LUHMES (cell line): ENCODE measurements around a stretch of chr16.

DNA sequence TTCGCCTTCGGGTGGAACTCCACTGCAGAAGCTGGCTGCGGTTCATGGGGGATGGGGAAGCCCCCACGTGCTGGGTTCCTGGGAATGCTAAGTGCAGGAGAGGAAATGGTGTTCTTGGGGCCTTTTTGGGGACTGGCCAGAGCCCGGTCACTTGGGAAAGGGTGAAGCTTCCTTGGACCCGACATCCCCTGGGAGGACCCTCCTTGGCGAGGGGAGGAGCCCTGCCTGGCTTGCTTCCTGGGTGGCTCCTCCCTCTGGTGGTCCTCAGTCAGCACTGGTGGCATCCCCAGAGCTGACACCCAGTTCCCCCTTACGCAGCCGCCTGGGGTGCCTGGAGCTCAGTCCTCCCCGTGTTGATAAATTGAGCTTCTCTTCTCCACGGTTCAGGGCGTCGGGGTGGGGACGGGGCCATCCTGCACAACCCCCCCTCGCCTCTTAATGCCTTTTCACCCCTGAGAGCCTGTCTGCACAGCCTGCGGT is 30.8 kb upstream of the GSE1 start:
- PRO-cap = no peak

DNA sequence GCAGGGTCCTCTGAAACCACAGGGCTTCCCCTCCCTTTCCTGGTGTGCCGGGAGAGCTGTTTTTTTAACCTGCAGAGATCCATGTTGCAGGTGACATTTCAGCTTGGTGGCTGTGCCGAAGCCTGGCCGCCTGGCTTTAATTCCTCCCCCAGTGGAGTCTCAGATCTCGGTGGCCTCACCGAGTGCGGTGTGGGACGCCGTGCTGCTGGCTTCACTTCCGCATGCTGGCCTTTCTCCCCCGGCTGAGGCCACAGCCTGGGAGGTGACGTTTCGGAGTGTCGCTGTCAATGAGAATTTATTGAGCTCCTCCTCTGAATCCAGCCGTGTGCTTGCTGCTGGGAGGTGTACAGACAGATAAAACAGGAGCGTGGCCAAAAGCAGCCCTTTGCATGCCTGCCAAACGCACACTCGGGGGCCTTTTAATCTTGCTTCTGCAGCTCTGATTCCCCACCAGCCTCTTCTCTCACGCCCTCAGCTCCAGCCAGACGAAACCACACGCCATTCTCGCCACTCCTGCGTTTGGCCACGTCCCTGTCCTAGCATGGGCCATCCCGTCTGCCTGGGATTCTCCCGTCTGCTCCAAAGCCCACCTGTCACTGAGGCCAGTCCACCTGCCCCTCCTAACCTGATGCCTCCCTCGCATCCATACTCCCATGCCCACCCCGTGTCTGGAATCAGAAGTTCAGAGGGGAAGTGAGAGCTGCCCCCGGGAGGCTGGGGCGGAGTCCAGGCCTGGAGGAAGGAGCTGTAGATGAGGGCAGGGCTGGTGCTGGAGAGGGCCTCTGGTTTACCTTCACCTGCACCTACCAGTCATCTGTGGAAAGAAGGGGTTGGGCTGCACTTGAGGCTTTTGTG is 3.7 kb downstream of the GSE1 start:
- PRO-cap = no peak

DNA sequence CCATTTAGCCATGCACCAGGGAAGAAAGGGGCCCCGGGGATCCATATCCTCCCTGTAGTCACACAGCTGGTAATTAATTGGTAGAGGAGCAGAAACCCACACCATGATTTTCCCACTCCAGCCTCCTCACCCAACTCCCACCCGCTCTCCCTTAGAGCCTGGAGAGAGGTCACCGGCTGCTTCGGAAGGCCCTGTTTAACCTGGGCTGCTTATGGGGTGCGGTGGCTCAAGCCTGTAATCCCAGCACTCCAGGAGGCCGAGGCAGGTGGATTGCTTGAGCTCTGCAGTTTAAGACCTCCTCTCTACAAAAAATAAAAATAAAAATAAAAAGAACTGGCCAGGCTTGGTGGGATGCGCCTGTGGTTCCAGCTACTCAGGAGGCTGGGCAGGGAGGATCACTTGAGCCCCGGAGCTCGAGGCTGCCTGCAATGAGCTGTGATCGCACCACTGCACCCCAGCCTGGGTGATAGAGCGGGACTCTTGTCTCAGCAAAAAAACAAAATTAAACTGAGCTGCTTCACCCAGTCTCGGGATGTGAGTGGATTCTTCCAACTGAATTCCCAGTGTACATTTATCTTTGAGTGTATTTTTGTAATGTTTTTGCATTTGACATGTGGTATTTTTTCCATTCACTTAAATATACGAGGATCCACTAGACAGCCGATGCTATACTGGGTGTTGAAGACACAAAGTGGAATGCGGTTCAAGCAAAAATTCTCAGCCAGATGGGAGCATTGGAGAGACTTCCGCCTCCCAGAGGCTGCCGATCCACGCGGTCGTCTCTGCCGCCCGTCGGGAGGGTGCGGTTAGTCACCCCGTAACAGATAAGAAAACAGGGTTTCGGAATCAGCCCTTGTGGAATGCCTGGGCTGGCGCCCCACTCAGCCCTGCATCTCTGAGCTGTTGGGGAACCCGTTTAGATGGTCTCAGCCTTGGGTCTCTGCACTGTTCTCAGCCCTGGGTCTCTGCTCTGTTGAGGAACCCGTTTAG is 7.0 kb downstream of the GSE1 start:
- PRO-cap = no peak

DNA sequence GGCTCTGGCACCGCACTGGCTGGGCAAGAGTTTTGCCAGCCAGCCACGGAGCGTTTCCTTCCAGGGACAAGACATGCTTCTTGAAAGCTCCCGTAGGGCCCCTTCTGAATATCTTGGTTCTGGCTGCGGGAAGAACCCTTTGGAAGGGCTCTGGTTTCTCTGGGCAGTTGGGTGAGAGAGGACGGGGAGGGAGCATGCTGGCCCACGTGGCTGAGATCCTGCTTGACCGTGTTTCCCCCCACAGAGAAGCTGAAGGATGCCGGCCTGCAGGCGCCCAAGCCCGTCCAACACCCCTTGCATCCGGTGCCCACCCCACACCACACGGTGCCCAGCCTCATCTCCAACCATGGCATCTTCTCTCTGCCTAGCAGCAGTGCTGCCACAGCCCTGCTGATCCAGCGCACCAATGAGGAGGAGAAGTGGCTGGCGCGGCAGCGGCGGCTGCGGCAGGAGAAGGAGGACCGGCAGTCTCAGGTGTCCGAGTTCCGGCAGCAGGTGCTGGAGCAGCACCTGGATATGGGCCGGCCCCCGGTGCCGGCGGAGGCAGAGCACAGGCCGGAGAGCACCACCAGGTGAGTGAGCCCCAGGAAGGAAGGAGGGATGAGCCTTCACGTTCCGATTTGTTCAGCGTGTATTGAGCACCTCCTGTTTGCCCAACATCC is 31.6 kb downstream of the GINS2 start:
- PRO-cap = no peak

- PRO-cap = no peak
Measured at GRCh38 chr16:85677442-85678301, 11.1 kb downstream of the GINS2 start.

DNA sequence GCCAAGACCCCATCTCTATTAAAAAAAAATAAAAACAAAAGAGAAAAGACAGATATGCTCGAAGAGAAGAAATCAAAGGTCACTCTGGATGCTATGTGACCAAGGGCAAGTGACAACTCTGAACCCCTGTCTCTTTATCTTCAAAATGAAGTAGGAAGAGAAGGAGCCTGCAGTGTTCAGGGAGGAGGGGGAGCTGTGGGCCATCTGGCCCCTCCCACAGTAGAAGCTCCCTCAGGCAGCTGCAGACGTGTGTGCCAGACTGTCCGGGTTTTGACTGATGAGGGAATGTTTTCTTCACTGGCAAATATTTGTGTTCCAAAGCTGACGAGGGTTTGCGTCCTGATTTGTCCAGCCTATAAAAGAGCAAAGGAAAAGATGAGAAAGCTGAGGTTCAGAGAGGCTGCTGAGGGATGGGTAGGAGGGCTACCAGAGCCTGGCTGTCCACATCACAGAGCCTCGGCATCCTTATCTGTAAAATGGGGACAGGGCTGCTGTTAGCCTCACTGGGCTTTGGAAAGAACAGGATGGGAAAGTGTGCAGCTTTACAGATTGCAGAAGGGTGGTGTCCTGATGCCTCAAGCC is 1.8 kb upstream of the GINS2 start:
- PRO-cap = no peak

DNA sequence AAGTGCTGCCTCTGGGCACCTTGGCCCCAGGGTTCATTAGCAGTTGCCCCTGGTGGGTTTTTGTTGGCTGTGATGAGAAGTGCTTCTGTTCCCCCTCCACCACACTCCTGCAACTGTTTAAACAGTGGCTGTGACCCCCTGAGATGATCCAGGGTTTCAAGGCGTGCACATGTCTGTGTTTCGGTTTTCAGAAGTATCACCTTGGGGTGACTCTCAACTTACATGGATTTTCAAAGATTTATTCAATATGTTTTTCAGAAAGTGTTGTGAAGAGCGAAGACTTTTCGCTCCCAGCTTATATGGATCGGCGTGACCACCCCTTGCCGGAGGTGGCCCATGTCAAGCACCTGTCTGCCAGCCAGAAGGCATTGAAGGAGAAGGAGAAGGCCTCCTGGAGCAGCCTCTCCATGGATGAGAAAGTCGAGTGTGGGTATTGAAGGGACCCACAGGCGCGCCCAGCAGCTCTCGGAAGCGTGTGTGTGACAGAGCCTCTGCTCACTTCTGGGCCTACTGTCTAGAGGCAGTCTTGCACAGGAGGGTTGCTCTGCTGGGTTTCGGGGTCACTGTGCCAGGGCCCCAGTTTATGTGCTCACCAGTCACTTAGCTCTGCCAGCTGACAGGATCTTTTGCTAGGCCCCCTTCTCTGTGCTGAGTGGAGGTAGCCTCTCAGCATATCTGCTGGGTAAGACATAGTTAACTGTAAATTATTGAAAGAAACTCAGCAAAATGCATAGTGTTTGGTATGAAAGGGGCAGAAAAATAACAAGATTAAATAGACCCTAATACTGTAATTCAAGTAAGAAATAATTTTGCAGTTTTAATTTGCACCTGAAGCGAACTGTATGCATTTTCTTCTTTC is 5.4 kb downstream of the COX4I1 start:
- PRO-cap = no peak

DNA sequence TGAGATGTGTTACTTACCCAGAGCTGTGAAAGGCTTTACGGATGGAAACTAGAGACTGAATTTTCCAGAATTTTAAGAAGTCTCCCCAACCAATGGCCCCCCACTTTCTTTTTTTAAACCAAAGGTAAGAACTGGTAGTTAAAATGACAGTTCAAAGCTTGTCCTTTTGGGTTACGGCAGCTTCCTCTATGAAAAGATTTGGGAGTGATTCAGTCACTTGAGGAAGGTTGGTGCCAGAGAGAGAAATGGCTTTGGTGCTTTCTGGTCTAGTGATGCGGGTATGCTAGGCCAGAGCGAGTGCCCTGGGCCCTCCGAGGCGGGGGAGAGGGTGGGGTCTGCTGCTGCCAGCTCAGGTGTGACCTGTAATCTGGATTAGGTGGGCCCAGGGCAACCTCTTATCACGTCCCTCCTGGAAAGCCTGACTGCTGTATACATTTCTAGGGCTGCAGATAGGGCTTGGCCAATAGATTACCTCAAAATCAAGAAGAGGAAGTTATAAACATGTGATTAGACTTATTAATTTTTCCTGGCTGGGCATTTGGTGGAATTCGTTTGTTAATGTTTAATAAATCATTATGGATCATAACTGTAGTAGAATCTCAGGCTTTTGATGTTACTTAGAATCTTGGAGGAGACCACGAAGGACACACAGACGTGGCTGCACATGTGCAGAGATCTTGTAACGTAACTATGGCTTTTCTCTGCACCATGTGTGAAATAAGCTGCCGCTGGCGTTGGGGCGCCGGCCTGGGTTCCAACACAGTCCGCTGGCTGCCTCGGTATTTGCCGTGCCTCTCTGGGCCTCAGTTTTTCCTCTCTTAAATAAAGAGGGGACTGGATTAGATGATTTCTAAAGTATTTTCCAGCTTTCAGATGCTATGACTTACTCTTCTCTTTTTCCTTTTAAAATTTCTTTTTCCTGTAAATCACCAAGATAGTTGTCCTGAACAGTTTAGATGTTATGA is 1.2 kb downstream of the IRF8 start:
- PRO-cap = no peak

DNA sequence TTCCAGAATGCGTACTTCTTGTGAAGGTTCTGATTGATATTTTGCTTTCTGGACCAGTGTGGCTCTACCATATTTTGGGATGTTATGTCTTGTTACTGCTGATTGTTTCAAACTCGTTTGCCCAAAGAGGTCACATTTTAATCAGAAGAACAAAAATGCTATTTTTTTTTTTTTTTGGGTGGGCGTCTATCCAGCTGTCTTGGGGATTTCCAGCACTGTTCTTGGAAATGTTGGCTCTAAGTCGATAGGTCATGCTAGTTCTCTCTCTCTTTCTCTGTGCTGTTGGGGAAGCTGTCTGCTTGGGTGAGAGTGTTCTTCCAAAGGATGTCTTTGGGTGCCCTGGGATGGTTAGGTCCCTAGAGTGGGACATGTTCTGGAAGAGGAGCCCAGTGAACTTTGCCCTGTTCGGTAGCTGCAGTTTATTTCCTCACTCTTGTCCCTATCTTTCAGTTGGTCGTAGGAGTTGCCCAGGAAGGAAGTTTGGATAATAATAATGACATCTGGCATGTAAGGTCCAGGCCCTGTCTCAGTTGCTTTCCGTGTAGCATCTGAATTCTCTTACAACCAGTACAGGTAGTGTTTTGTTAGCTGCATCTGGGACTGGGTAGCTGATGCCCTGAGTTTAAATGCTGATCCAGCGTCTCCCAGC is 2.9 kb downstream of the IRF8 start:
- PRO-cap = no peak

- PRO-cap = no peak
Measured at GRCh38 chr16:85908111-85908815, 9.3 kb downstream of the IRF8 start.

DNA sequence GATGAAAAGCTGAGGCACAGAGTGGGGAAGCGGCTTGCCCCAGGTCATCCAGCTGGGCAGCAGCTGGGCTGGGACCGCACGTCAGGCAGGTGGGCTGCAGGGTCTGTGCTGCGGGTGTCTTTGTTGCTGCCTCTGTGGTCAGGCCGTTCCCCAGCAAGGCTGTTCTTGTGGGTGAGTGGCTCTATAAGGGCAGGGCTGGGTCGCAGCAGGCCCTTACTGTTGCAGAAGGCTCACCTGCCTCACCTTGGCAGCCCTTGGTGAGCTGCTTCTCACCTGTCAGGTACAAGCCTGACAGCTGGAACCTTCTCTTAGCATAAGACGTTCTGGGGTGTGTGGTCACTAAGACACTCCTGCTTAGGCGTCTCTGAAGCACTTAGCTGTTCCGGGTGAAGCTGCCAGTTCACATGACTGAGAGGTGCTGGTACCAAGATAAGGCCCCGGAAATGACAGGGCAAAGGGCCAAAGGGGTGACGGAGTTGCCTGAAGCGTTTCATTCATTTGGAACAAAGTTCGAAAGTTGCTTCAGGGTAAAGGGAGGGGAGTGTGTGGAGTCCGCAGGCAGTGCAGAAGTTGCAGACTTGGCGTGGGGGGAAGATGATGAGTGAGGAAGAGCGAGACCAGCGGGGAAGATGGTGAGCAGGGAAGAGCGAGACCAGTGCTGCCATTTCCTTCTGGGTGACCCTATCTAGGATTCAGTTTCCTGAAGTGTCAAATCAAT is 17.4 kb downstream of the IRF8 start:
- PRO-cap = no peak

- PRO-cap = no peak
Measured at GRCh38 chr16:85922874-85923317, 23.9 kb downstream of the IRF8 start.

DNA sequence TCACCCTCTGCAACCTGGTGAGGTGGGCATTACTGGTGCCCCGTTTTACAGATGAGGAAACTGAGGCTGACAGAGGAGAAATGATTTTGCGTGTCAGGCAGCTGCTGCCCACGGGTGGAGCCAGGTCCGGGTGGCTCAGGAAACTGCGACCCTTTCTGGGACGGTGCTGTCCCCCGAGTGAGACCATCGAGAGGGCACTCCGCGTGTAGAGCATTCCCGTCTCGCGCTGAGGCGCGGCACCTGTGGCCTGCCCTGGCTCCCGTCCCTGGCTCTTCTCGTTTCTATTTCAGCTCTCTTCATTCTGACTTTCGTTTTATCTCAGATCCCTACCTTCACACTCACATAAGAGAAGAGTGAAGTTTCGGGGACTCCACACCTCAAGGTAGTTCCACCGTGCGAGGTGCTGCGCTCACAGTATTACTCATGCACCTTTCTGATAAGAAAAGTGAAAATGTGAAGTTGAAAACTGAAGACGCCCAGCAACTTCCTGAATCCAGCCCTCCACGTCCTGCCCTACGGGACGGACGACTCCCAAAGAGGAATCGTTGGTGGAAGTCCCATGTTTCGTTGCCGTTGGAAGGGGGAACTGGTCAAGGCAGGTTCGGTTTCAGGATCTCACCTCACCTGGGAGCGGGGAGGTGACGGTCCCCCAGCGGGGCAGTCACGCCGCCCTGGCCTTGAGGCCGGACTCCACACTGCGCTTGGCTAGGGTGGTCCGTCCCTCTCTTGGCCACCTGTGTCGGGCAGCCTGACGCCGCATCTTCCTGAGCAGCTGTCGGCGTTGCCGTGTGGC is 48.8 kb downstream of the IRF8 start:
- PRO-cap = no peak

- PRO-cap = no peak
Measured at GRCh38 chr16:85962207-85962763, 63.3 kb downstream of the IRF8 start.

GRCh38 chr16:85983068-85983915 is 84.3 kb downstream of the IRF8 start:
- PRO-cap = no peak

DNA sequence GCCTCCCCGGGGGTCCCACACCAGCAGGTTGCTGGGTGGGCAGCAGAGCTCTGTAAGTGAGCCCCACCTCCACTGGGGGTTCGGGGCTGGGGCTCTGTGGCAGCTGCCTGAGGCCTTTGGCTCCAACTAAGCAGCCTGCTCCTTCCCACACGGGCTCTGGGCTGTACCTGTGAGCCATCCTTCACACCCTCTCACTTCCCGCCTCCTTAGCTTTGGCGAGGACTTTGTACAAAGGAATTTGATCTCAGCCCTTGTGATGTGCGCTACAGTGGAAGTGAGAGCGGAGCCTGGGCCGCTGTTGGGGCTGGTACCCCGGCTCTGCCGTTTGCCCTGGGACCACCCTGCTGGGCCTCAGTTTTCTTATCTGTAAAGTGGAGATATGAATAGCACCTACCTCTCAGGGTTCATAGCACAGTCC is 127.7 kb downstream of the IRF8 start:
- PRO-cap = no peak

GRCh38 chr16:86199224-86199623 is 300.3 kb downstream of the IRF8 start:
- PRO-cap = no peak

- PRO-cap = no peak
Measured at GRCh38 chr16:86243999-86244727, 266.2 kb upstream of the FOXF1 start.

DNA sequence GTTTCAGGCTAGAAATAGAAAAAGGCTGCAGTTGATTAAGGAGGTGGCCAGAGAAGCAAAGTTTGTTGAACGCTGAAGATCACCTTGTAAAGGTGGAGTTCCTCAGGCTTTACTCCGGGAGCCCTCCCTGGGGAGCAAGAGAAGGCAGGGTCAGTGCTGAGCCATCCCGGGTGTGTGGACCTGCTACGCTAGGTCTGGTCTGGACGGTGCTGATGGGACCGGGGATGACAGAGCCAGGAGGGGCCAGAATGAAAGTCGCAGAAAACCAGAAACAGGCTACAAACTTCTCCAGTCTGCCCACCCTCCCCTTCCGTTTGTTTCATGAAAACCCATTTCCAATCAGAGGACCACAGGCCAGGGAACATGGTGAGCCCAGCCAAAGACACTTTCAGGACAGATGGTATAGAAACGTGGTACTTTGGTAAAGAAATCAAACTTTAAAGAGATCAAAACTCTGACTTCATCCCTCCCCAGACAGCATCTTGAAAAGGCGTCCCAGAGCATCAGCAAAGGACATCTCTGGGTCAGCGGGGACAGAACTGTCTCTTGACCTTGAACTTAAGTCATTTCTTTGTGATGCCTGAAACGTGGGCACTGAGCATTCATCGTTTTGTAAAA is 222.4 kb upstream of the FOXF1 start:
- PRO-cap = no peak

DNA sequence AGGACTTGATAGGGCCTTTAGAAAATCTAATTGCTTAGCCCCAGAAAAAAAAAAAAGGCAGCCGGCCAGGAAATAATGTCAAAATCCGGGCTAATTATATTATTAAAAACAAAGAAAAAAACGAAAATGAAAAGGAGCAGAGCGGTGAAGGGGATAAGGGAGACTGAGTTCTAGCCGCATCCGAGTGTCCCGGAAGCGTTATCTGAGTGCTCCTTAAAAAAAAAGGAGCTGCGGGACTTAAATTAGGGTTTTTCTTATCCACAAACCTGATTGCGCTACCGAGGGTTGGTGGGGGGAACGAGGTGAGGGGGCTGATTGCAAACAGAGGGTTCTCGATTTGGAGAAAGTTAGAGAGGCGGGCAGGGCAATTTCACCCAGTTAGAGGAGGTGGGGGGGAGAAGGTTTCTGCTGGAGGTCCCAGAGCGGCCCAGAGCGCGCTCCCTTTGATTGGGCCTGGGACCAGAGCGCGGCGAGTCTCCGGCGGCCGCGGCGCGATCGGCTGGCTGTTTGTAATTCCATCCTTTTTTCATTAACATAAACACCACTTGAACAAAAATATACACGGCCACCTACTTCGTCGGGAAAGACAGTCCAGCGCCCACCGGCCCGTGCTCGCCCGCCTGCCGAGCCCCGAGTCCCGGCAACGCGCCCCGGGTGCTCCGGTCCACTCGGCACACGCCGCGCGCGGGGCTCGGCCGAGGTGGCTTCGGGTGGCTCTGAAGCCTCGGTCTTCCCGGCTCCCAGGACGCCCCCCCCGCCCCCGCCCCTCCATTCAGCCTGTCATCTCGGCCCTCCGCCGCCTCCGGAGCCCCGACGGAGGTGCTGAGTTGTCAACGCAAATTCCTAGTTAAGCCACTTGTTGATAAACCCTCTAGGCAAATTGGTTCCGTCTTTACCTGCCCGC is 13.4 kb upstream of the FOXF1 start:
- PRO-cap = unidirectional peak, minus-strand start at position 648 of the sequence